Paraaortic lymph node (tissue), 1 donor: ENCODE measurements around a stretch of chr2.

DNA sequence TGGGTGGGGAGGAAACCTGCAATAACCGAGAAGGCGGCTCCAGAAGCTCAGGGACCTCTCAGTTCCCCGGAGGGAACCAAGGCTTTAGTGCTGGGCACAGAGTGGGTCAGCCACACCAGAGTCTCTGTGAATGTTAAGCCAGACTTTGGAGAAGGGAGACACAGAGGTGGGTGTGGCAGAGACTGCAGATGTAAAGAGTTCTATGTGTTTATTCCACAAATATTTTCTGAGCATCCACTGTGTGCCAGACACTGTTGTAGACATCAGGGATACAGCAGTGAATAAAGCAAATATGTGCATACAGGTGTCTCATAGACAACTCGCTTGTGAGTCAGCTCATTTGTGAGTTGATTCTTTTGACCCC lies 47.9 kb upstream of the MRPL33 start:
- PRO-cap: no peak

DNA sequence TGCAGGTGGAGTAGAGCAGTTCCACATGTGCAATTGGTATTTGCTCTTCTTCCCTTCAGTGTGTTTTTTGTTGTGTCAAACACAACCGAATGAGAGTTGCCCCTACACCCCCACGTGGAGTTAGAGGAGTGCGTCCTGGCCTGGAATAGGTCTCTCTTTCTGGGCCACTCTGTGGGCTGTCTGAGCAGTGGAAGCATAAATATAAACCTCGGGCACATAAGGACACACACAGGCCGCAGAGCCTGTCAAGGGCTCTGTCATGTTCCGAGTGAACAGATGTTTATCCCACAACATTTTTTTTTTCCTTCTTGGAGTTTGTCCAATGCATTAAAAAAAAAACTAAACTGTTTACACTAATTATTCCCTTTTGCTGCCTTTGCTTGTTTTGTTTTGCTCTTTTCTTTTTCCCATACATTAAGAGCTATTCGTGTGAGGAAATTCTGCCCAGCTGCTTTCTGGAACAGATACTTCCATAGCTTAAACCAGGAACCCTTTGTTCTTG lies 228.4 kb upstream of the FOSL2 start:
- PRO-cap: no peak

DNA sequence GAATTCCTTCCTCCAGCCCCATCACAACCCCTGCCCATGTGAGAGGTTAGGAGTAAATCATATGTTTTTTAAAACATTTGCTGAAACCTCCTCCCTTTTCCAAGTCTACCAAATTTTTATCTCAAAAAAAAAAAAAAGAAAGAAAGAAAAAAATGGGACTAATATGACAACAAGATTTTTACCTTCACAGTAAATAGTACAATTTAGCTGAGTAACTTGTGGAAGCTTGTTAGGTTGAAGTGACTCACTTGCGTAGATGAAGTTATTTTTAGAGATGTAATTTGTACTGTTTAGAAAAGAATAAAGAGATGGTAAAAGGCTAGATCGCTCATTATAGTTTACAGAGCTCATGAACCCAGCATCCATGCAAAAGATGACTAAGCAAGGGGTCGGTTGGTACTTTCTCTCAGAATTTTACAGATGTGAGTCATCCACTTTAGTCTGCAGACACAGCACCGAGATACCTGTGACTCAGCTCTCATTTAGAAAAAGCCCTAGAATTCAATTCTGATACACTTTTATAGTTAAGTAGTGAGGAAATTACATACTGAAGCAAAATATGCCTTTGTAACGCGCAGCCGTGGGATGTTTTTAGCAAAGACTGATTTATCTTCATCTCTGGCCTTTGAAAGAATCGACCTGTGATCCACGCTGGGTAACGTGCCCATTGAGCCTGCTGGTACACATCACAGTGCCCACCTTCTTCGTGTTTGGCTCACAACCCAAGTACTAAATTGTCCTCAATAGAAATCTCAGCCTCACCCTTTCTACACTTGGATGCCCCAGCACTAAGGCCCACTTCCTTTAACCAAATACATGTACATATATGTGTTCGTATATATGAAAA lies 116.5 kb upstream of the FOSL2 start:
- PRO-cap: no peak

- PRO-cap: no peak
Measured at GRCh38 chr2:28366264-28367058, 26.2 kb upstream of the FOSL2 start.

DNA sequence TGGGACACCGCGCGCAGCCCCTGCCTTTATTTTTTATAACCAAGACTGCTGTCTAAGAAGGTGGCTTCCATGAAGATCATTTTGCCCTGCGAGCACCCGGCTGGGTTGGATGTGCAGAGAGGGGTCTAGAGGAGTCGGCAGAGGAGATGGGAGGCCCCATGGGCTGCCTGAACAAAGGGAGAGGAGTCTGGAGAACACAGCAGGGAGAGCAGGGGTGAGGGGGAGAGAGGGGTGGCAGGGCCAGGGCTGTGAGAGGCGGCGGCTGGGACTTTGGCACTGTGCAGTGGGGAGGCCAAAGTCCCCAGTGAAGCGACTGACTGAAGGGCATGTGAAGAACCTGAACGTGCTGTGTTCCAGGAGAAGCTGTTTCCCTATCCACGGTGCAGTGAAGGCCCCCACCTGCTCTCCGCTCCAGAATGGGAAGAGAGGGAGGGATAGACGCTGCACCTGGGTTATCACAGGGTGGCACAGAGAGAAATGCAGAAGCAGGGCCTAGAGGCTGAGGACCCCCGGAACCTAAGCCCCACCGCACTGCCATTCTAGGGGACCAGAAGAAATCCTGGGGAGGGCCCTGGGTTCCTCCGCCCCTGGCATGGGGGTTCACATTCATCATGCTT lies 24.9 kb upstream of the FOSL2 start:
- PRO-cap: no peak

DNA sequence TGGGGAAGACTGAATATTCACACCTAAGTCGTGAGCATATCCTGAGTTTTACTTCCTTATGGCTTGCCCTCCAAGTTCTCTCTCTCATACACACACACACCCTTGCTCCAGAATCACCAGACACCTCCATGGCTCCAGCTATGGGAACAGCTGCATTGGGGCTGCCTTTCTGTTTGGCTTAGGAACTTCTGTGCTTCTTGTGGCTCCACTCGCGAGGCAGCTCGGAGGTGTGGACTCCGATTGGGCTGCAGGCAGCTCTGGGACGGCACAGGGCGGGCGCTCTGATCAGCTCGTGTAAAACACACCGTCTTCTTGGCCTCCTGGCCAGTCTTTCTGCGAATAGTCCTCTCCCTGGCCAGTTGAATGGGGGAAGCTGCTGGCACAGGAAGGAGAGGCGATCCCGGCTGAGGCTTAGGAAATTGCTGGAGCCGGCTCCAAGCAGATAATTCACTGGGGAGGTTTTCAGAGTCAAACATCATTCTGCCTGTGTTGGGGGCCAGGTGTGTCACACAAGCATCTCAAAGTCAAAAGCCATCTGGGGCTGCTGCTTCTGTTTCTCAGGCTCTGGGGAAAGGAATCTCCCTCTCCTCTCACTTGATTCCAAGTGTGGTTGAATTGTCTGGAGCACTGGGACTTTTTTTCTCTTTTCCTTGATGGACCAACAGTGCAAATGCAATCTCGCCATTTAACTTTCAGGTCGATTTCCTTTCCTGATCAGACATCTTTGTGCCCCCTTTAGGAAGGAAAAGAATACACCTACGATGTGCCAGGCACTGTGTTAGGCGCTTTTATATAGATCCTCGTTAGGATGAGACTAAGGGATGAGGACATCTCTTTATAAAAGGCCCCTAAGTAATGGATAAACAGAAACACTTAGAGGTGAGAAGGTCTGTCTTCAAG lies 22.5 kb downstream of the FOSL2 start:
- PRO-cap: no peak

DNA sequence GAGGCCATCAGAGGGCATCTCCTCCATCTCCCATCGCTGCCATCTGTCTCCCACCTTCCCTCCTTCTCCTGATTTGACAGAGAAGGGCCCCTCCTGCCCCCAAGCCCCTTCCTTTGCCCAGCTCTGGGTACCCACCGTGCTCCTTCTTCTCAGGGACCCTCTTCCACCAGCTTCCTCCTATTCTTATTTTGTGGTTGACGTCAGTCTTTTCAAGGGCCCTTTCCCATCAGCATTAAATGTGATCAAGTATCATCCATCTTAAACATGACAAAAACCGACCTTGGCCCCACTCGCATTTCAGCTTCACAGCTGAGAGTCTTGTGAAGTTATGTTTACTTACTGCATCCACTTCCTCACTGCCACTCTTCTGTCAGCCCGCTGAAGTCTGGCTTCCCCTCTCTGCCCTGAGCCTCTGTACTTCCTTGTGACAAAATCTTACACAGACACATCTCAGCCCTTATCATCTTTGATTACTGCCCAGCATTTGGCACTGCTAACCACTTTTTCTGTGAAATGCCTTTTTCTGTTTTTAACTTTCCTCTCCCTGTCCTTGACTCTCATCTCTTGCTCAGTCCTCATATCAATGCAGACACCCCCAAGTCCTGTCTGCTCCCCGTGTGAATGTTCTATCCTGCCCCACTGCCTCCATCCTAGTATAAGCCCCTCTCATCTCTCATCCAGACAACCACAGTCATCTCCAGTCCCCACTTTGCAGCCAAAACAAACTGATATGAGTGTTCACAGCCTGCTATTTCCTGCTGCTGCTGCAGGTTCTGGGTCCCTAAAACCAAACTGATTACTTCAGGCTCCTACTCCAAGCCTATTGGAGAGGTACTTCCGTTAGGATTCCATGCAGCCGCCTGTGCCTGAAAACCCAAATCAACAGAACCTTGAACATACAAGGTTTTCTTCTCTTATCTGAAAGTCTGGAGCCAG lies 31.3 kb downstream of the FOSL2 start:
- PRO-cap: unidirectional peak, minus-strand start at position 414 of the sequence

GRCh38 chr2:28488323-28488789 lies 7.5 kb upstream of the PLB1 start:
- PRO-cap: no peak

DNA sequence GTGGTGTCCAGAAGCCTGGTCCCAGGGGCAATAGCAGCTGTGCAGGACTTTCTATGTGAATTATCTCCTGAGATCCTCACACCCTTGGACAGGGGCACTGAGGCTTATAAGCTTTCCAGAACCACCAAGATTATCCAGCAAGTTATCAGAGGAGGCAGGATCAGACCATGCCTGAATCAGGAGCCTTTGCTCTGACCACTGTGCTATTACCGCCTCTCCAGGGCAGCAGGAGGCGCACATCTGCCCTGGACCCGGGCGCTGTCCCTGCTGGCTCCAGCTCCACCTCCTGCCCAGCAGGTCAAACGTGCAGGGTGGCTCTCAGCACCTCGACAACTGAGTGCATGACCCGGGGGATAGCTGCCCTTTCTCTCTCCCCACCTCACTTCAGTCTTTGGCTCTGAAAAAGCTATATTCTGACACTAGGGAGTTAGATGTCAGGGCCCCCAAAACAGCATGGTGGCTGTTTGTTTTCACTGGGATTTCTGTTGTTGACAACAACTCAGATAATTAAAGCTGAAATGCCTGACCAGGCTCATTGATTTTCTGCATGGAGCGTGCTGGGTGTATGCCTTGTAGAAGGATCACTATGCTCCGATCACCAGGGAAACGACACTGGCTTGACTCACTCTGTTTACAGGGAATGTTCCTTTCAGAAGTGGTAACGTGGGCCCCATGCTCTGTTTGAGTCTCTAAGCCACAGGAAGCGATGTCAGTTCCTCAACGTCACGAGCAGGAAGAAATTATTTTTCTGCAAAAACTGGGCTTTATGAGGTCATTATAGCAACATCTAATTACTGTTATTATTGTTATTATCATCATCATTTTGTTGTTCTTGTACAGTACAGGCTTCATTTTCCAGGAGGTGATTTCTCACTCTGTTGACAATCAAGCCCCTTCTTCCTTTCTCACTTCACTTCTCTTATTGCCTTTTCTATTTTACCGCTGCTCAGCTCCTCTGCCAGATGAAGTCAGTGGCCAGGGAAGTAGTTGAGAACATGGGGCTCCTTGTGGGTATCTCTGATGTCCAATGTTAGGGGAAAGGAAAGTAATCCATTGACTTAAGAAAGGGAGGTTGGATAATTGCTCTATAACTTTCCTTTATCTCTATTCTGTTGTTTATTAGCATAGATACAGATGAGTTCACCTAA lies 125.6 kb downstream of the PLB1 start:
- PRO-cap: bidirectional peak, plus-strand start at position 753 of the sequence, minus-strand start at position 614 of the sequence

- PRO-cap: bidirectional peak, plus-strand start at chr2:28627130, minus-strand start at chr2:28627108
Measured at GRCh38 chr2:28626616-28627657, 124.7 kb upstream of the PPP1CB start.

GRCh38 chr2:28643083-28643771 lies 108.4 kb upstream of the PPP1CB start:
- PRO-cap: no peak

GRCh38 chr2:28798407-28798969 lies 12.1 kb upstream of the SPDYA start:
- PRO-cap: no peak

DNA sequence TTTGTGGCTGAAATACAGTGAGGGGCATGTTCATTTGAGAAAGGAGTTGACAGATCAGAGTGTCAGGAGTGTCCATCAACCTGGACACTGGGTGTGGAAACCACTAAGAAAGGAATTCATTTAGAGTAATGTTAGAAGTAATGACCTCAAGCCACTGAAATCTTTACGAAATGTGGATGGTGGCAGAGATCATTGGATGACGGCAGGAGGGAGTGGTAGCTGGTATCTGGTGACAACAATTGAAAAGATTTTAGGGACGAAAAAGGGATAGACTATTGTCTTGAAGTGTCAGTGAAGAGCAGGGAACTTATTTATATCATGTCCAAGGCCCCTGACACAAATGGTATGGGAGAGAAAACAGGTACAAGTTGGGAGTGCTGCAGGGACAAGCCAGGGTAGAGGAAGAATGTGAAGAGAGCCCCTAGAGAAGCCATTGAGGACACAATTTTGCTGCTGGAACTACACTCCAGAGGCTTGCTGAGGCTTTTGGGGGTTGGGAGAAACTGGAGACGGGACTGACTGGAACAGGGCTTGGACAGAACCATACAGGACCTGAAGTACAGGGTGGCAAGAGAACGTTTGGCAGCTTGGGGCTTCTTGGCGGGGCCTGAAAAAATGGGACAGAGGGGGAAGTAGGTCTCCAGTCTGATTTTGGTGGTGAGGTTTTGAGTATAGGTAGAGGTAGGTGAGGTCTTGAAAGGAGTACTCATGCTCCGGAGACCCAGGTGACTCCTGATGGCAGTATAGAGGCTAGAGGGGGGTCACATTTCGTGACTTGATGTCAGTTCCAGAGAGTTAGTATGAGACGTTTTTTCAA lies 29.9 kb downstream of the WDR43 start:
- PRO-cap: no peak

DNA sequence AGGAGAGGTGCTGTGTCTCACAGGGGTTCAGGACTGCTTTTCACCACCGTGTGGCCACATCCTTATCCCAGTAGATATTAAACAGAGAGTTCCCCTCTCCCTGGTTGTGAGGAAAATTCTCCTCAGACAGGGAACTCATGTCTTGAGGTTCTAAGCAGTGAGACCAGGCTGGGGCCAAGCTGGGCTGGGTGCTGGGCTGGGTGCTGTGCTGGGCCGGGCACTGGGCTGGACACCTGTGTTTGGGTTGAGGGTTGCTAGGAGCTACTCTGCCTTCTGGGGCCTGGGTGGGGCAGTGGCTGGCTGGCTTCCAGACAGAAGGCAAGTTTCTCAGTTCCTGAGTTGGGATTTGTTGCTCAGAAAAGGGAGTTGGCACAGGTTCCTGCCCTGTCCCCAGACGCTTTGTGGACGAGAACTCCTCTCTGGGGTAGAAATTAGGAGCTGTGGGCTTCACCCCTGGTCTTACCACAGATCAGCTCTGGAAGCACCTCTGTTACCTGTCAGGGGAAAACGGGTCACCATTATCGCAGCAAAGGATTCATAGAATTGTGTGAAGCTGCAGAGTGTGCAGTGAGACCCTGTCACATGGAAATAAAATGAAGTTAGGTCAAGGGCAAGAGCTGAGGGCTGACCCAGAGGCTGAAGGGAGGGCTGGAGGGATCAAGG lies 12.5 kb downstream of the TOGARAM2 start:
- PRO-cap: no peak

GRCh38 chr2:29012123-29012990 lies 31.3 kb downstream of the TOGARAM2 start:
- PRO-cap: no peak

DNA sequence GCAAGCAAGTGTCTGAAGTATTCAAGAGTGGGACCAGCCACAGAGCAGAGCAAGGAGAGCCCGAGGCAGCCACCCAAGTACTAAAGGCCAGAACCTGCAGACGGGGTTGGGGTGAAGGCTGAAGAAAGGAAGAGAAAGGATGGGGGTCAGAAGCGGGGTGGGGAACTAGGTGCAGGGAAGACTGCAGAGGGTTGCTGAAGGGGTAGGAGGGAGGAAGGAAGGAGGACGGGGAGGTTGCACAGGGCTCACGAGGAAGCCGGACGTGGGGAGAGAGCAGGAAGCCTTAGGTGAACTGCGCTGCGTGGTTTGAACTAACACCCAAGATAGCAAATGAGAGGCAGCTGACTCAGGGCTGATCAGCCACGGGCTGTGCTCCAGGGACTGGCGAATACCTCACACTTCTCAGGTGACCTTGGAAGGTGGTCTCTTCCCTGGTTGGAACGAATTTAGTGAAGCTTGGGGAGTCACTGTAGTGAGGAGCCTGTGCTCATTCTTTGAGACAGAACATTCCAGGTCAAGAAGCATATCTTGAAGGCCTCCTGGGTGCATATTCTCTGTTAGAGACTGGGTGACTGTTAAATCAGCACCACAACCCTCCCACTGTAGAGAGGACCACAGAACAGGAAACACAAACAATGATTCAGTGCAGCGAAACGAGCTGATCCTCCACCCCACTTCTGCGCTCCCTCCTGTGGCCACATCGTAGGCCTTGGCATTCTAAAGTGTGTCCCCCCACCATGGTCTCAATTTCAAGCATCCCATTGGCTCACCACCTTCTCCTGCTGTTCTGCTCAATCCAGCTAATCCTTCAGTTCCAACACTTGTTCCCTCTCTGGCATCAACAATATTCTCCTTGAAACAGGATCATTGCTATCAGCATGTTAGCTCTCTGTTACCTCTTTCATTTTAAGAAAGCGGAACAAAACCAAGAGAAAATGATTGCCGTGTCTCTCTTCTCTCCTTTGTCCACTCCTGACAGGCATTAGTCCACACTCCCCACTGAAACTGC lies 33.8 kb downstream of the TOGARAM2 start:
- PRO-cap: no peak

DNA sequence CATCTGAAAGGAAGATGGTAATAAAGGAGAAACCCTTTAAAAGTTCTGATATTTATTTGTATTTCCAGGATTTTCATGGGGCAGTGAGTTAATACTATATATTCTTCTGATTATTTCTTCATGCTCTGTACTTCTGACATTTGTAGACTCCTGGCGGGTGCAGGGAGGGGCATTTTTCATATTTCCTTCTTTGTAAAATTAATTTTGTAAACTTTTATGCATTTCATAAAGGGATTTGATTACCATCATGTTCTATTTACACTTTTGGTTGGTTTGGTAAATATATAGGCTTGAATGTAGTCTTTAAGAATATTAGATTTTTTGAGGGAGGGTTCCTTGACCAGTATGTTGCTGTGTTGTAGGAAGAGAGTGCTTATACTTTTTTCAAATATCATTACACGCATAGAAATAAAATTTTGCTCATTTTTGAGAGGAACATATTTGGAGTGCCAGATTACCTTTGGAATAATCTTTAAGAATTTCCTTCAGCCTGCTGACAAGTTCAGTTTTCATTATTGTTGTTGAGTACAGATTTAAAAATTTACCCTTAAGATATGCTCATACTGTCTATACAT lies 16.3 kb downstream of the CLIP4 start:
- PRO-cap: no peak

GRCh38 chr2:30232651-30233238 lies 1.4 kb downstream of the LBH start:
- PRO-cap: unidirectional peak, minus-strand start at chr2:30232774; unidirectional peak, minus-strand start at chr2:30232849; unidirectional peak, minus-strand start at chr2:30232937

GRCh38 chr2:30257339-30258319 lies 26.3 kb downstream of the LBH start:
- PRO-cap: no peak

DNA sequence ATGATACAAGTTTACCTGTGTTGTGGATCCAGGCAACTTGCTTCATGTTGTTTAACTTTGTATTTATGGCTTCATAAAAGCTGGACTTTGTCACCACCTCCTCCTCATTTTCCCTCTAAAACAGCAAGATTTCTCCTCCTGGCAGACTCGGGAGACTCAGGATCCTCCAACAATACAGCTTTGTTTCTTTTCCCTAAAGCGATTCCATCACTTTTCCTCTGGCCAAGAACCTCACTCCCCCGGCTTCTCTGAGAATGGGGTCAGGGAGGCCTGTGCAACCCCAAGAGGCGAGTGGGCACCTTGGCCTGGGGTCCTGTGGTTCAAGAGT lies 43.2 kb upstream of the LCLAT1 start:
- PRO-cap: no peak